ENCODE measurements around a stretch of chr5.

DNA sequence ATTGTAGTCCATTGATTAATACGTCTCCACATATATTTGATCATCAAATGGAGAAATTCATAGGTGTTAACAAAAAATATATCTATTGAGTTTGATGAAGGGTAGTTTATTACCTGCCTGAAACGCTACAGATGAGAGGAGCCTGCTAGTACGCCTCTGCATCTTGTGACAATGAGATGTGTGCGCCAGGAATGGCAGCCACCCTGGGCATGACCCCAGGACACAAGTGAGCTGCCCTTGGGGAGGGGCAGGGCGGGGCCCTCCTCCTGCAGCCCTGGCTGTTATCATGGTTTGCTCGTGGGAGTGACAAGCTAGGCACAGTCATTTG lies 128.7 kb upstream of the IRX4 start:
- RAMPAGE, long total RNA = no peak
- RRBS = no CpG with 5 or more reads among the region's 6 CpGs

DNA sequence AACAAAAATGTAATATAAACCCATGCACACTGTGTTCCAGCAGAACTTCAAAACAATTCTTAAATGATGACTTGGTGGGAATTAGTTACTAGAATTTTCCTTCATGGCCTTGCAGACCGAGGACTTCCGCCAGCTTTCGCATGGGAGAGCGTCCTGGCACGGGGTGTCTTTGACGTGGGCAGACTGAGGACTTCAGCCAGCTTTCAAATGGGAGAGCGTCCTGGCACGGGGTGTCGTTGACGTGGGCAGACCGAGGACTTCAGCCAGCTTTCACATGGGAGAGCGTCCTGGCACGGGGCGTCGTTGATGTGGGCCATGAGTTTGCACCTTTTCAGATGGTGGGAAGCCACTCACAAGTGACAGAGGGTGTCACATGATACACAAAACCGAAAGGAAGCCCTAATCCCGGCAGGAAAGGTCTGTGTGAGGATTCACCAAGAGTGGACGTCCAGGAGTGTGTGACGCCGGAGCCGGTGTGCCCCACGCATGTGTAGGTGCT lies 211.3 kb upstream of the IRX4 start:
- RAMPAGE, long total RNA = no peak
- RRBS = 68% methylated on average over 4 of the region's 22 CpGs

GRCh38 chr5:2739073-2740413 lies 11.9 kb downstream of the IRX2 start:
- RAMPAGE, long total RNA = no peak
- RRBS = 3% methylated on average over 51 of the region's 130 CpGs

DNA sequence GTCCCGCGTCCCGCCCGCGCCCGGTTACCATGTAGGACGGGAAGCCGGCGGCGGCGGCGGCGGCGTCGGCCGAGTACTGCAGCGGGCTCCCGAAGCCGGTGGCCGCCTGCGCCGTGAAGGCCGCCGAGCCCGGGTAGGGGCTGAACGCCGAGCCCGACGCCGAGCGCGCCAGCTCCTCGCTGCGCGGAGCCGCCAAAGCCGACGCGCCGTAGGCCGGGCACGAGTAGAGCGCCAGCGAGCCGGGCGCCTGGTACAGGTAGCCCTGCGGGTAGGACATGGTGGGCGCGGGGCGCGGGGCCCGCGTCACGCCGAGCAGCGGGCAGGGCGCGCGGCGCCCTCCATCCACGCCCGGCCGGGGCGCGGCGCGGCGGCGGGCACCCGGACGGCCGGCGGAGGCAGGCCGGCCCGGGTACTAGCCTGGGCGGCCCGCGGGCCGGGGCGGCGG lies 318 bp downstream of the IRX2 start:
- RAMPAGE, long total RNA = no peak
- RRBS = 2% methylated on average over 30 of the region's 81 CpGs

DNA sequence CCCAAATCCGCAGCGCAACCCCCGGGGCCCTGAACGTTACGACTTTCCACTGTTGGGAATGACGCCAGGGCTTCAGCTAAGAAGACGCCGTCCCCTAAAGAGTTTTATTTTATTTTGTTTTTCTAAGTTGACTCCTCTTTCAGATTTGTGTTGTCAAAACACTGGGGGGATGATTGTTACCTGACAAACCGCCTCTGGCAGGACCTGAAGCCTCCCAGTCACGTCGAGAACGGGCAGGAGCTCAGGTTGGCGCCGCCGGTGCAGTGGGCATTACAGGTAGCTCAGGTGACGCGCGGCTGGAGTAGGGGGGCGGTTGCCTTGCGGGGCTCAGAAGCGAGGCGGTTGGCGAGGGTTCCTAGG lies 982 bp upstream of the IRX2 start:
- RAMPAGE, long total RNA = no peak
- RRBS = 4% methylated on average over 3 of the region's 23 CpGs

DNA sequence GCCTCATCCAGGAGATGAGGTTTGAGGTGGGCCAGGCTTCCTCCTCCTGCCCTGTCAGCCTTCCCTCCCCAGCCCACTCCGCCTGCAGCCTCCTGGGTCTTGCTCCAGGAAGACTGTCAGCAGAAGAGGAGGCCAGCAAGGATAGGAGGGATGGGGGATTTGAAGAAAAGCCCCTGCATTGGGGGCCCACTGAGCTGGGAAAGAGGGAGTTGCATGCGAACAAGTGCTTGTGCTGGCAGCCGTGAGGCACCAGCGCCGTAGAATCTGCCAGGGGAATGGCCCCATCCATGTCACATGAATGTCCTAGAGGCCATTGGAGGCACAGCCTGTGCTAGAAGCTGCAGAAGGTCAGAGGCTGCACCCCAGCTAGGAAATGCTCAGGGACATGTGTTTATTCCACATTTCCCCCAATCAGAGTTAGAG lies 327.7 kb upstream of the IRX2 start:
- RAMPAGE, long total RNA = no peak
- RRBS = no CpG with 5 or more reads among the region's 5 CpGs

GRCh38 chr5:3590818-3591125 lies 4.9 kb upstream of the IRX1 start:
- RAMPAGE, long total RNA = no peak
- RRBS = no CpG with 5 or more reads among the region's 14 CpGs

- RAMPAGE, long total RNA = no peak
- RRBS = no CpG with 5 or more reads among the region's 8 CpGs
Observed at GRCh38 chr5:3613797-3614282, 18.2 kb downstream of the IRX1 start.

DNA sequence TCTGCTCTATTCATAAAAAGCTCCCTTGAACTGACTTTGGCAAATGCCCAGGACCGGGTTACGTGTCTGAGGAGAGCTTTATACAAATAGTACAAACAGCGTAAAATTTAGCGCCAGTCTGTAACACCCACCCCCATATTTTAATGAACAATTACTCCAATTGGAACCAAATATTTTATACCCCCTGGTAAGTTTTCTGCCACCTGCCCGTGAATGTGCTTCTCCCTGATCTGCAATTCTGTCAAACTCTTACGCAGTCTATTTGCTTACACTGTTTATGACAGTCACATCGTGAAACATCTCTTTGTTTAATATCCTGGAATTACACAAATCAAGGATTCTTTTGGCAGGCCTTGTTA lies 145.5 kb downstream of the IRX1 start:
- RAMPAGE, long total RNA = no peak
- RRBS = no CpG with 5 or more reads among the region's 7 CpGs

- RAMPAGE, long total RNA = no peak
- RRBS = no CpG with 5 or more reads among the region's 17 CpGs
Observed at GRCh38 chr5:5025579-5026103, 114.5 kb upstream of the ADAMTS16 start.

DNA sequence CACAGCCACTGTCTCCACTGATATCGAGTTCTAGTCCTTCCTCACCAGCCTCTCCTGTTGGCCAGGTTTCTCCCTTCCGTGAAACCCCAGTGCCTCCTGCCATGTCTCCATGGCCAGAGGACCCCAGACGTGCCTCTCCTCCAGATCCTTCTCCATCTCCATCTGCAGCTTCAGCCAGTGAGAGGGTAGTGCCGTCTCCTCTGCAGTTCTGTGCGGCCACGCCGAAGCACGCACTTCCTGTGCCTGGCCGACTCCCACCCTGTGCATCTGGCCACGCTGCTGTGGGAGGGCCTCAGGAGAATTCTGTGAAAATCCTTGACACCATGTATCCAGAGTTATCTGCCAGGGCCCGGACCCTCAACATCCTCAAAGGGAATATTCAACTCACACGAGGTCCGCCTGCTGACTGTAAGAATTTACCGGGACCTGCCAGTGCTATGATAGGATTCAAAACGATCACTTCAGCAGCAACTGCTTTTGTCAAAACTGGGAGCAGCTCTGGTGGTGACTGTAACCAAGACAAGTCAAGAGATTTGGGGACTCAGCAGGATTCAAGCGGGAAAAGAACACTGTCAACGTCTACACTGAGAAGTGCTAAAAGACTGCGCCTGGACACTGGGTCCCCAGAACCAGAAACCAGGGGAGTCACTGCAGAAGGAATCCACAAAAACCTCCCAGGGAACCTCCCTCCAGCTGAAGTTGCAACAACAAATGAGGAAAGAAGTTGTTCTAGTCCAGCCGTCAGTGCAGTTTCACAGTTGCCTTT lies 42.0 kb downstream of the ICE1 start:
- RAMPAGE, long total RNA = no peak
- RRBS = 96% methylated on average over 4 of the region's 19 CpGs

DNA sequence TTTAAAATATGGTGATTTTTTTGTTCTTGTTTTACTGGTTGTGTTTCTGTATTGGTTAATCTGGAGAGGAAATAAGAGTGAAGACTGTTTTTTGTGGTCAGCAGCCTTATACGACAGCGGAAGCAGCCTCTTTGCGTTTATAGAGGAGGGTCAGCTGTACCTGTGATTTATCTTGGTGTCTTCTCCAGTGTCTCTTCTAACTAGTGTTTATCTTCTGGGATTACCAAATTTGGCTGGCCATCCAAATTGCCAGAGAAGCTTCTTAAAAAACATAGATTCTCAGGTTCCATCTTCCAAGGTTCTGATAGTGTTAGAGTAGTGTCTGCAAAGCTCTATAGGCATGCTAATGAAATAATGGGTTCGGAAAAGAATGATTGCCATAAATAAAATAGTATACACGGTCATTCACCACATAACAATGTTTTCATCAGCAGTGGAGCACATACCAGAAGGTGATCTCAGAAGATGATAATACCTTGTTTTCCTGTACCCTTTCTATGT lies 58.8 kb downstream of the ICE1 start:
- RAMPAGE, long total RNA = no peak
- RRBS = no CpG with 5 or more reads among the region's 5 CpGs

GRCh38 chr5:5494810-5495149 lies 72.3 kb downstream of the ICE1 start:
- RAMPAGE, long total RNA = no peak
- RRBS = no CpG with 5 or more reads among the region's 22 CpGs

DNA sequence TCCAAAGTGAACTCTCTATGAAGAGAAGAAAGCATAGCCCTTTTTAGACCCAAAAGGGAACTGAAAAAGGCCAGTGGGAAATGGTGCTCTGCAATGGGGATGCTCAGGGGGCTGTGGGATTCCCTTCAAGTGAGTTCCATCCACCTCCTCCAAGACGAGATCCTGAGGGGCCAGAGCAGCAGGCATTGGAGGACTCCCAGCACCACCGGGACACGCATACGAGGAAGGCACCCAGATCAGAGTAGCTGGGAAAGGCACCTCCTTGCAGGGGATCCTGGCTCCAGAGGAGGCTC lies 288.3 kb downstream of the MED10 start:
- RAMPAGE, long total RNA = no peak
- RRBS = no CpG with 5 or more reads among the region's 4 CpGs

- RAMPAGE, long total RNA = no peak
- RRBS = no CpG with 5 or more reads among the region's 1 CpG
Observed at GRCh38 chr5:6261828-6262027, 116.6 kb downstream of the MED10 start.

DNA sequence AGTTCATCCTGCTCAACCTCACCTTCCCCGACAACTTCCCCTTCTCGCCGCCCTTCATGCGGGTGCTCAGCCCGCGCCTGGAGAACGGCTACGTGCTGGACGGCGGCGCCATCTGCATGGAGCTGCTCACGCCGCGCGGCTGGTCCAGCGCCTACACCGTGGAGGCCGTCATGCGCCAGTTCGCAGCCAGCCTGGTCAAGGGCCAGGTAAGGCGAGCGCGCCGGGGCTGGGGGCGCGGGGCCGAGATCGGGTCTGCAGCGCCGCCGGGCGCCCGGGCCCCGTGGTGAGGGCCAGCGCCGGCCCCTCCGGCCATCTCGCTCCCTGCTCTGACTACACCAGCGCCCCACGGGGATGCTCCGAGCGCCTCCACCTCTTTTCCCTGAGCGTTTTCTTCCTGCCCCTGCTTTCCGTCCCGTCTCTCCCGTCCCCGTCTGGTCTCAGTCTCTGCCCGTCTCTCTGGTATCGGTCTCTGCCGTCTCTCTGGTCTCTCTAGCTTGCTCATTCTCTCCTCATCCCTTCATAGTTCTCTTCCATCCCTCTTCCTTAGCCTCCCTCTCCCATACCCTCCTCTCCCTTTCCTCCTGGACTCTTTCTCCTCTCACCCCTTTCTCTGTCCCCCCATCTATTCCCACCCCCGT lies 502 bp downstream of the UBE2QL1 start:
- RAMPAGE, long total RNA = no peak
- RRBS = 3% methylated on average over 8 of the region's 51 CpGs

DNA sequence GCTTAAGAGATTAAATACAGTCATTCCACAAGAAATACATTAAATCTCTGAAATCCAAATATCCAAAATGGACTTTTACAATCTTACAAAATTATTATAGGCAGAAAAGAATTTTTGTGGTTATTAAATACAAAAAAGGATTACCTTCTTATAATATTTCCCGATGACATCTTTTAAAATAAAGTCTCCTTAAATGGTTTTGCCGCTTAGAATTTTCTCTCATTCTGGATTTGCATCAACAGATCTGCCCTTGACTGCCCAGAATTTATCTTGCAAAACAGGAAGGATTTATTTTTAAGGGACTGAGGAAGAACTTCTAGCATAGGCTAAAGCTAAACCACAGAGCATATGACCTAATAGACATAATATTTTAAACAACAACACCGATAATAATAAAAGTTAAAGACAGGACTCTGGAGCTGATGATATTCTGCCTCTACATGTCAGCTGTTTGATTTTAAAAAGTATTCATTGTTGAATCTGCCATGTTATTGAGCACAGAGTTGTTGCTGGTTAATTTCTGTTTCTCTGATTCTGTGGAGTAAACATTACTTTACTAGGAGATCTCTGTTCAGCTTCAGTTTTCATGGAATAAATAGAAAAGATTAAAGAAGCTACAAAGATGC lies 145.3 kb upstream of the ADCY2 start:
- RAMPAGE, long total RNA = no peak
- RRBS = no CpG with 5 or more reads among the region's 3 CpGs

GRCh38 chr5:7991015-7991678 lies 122.2 kb downstream of the MTRR start:
- RAMPAGE, long total RNA = no peak
- RRBS = no CpG with 5 or more reads among the region's 6 CpGs

GRCh38 chr5:8062408-8063063 lies 193.6 kb downstream of the MTRR start:
- RAMPAGE, long total RNA = no peak
- RRBS = no CpG with 5 or more reads among the region's 8 CpGs

DNA sequence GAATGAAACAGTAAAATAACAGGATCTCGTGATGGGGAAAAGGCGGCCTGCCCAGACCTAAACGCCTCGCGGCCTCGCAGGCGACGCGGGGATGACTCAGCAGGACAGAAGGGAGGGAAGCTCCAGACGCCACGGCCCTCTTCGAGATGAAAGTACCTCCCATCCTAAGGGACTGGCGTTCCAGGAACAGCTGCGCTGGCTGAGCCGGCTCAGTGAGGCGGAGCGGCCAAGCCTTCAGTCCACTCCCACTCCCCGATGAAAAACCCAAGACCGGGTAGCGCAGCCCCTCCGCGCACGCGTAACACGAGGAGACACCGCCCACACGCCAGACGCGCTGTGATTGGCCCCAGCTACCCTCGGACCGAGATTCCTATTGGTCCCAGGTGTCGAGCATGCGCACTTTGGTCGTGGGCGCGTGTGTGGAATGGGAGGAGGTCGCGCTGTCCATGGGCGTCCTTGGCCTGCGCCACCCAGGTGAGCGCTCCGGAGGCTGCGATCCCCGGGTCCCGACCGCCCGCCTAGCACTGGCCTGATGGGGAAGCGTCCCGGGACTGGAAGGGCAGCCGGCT lies 588.4 kb downstream of the MTRR start:
- RAMPAGE, long total RNA = no peak
- RRBS = 41% methylated on average over 11 of the region's 50 CpGs